ENCODE measurements around the gene NT5DC4.

- RRBS, 2 experiments: no CpG with 5 or more reads among the region's 6 CpGs
CAGE:
- cytosol, long polyA minus RNA: no peak
- cytosol, long polyA plus RNA: no peak
- long polyA plus RNA: no peak
- nucleus, long polyA minus RNA: no peak
- nucleus, long polyA plus RNA: no peak
Observed at GRCh38 chr2:111954584-111955270, 56.3 kb downstream of the MERTK start.

DNA sequence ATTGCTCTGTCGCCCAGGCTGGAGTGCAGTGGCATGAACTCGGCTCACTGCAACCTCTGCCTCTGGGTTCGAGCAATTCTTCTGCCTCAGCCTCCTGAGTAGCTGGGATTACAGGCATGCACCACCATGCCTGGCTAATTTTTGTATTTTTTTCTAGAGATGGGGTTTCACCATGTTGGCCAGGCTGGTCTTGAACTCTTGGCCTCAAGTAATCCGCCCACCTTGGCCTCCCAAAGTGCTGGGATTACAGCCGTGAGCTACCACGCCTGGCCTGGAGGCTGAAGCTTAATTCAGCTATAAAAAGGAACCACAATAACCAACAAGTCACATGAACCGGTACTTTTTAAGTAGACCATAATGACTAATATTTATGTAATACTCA, 49.2 kb upstream of the TMEM87B start:
- RRBS, 2 experiments: no CpG with 5 or more reads among the region's 7 CpGs
CAGE:
- cytosol, long polyA minus RNA: no peak
- cytosol, long polyA plus RNA: no peak
- long polyA plus RNA: no peak
- nucleus, long polyA minus RNA: no peak
- nucleus, long polyA plus RNA: no peak

DNA sequence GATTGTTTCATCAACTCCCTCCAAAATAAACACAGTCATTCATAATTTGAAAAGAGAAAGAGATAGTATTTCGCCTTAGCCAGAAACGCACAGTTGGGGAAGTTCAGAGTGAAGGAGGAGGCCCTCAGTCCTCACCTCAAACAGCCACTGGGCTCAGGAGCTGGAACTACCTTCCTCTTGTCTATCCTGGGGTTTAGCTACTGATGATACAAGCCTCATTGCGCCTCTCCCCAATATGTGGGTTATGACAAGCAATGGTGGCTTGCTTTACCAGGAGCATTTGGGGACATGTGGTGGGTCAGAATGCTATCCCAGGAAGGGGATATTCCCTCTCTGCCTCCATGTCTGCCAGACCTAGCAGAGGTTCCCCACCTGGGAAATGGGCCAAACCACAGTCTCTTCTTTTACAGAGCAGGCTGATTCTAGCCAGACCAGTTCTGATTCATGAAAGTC, 22.2 kb upstream of the TMEM87B start:
- RRBS, 2 experiments: no CpG with 5 or more reads among the region's 3 CpGs
CAGE:
- cytosol, long polyA minus RNA: no peak
- cytosol, long polyA plus RNA: no peak
- long polyA plus RNA: no peak
- nucleus, long polyA minus RNA: no peak
- nucleus, long polyA plus RNA: no peak

GRCh38 chr2:112053894-112054906, 869 bp upstream of the TMEM87B start:
- RRBS, 2 experiments: 3% methylated on average over 7 of the region's 71 CpGs; no CpG with 5 or more reads in 1 of the 2 experiments
CAGE:
- cytosol, long polyA minus RNA: no peak
- cytosol, long polyA plus RNA: no peak
- long polyA plus RNA: no peak
- nucleus, long polyA minus RNA: no peak
- nucleus, long polyA plus RNA: no peak

GRCh38 chr2:112315568-112315897, 40.1 kb downstream of the ZC3H6 start:
- RRBS, 2 experiments: no CpG with 5 or more reads among the region's 3 CpGs
CAGE:
- cytosol, long polyA minus RNA: no peak
- cytosol, long polyA plus RNA: no peak
- long polyA plus RNA: no peak
- nucleus, long polyA minus RNA: no peak
- nucleus, long polyA plus RNA: no peak

DNA sequence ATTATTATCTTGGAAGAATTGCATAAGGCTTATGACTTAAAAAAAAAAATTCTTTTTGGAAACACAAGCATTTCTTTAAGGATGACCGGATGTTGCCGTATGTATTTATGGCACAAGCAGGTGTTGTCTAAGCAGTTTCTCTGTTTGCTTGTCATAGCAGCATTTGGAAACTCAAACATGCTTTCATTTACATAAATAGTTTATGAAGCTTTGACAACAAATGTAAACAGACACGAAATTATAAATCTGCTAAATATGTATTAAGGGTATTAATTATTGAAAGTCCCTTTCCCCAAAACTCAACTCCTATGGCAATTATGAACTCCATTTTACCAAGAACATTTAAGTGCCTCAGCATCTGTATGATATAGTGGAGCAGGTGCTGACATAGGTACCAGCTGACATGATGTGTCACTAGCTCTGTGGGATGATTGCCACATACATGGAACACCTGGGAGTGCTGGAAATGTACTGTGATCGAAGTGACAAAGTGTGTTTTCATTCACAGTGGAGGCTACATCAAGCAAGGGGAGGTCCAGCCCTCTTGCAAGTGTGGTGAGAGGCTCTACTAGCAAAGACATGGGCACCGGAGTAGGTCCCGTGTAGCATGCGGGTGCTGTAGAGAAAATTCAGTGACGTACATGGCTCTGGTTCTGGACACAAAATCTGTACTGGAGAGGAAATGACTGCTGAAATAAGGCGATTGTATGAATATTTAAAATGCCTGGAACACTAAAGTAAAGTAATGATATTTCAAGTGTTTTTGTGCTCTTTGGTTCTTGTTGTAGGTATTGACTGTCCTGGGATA, 10.4 kb upstream of the POLR1B start:
- RRBS, 2 experiments: no CpG with 5 or more reads among the region's 9 CpGs
CAGE:
- cytosol, long polyA minus RNA: no peak
- cytosol, long polyA plus RNA: start-site peak on the plus strand centred at position 528 of the sequence, 11 bp wide, 60 and 75 reads in 2 replicates; start-site peak on the plus strand centred at position 603 of the sequence, 28 bp wide, 78 and 135 reads in 2 replicates
- long polyA plus RNA: start-site peak on the plus strand centred at position 529 of the sequence, 9 bp wide, 52 and 64 reads in 2 replicates; start-site peak on the plus strand centred at position 628 of the sequence, 79 bp wide, 90 and 142 reads in 2 replicates
- nucleus, long polyA minus RNA: no peak
- nucleus, long polyA plus RNA: start-site peak on the plus strand centred at position 527 of the sequence, 13 bp wide, 44 and 47 reads in 2 replicates; start-site peak on the plus strand centred at position 603 of the sequence, 28 bp wide, 116 and 106 reads in 2 replicates

GRCh38 chr2:112543014-112543129, 607 bp downstream of the POLR1B start:
- RRBS, 2 experiments: no CpG with 5 or more reads among the region's 5 CpGs
CAGE:
- cytosol, long polyA minus RNA: no peak
- cytosol, long polyA plus RNA: no peak
- long polyA plus RNA: no peak
- nucleus, long polyA minus RNA: no peak
- nucleus, long polyA plus RNA: no peak

- RRBS, 2 experiments: no CpG with 5 or more reads among the region's 7 CpGs
CAGE:
- cytosol, long polyA minus RNA: no peak
- cytosol, long polyA plus RNA: no peak
- long polyA plus RNA: no peak
- nucleus, long polyA minus RNA: no peak
- nucleus, long polyA plus RNA: no peak
Observed at GRCh38 chr2:112647009-112647258, 1.2 kb downstream of the SLC20A1 start.

DNA sequence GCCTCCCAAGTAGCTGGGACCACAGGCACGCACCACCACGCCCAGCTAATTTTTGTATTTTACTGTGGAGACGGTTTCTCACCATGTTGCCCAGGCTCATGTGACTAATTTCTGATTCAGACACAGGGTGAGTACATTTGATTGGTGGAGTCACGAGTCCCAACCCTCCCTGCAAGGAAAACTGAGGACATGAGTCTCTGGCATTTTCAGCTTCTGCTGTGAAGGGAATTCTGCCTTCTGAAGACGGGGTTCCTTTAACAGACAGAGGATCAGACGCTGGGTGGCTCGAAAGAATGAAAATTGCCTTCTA, 29.7 kb upstream of the NT5DC4 start:
- RRBS, 2 experiments: no CpG with 5 or more reads among the region's 7 CpGs
CAGE:
- cytosol, long polyA minus RNA: no peak
- cytosol, long polyA plus RNA: no peak
- long polyA plus RNA: no peak
- nucleus, long polyA minus RNA: no peak
- nucleus, long polyA plus RNA: no peak

- RRBS, 2 experiments: no CpG with 5 or more reads among the region's 10 CpGs
CAGE:
- cytosol, long polyA minus RNA: no peak
- cytosol, long polyA plus RNA: no peak
- long polyA plus RNA: no peak
- nucleus, long polyA minus RNA: no peak
- nucleus, long polyA plus RNA: no peak
Observed at GRCh38 chr2:112720605-112721240, at the start of gene NT5DC4. TSS of gene NT5DC4 (plus strand) at chr2:112721020.

DNA sequence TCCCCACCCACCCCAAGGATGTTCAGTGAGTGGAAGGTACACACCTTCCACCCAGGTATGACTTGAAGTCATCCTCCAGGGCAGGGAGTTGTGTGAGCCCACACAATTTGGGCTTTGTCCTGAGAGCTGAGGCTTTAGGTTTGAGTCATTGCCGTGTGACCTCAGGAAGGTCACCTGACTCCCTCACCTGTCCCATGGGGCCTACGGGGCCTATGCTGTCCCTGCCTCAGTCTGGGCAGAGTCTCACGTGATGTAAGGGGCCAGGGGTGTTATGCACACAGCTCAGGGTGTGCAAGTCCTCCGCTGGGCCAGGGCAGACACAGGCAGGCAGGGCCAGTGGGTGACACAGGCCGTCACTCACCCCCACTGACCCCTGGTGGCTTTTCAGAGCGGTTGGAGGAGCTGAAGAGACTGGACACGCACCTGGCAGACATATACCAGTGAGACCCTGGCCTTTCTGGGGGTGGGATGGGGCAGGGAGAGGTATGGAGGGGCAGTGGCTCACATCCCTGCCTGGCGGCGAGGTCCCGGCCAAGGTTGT, 5.1 kb downstream of the NT5DC4 start:
- RRBS, 2 experiments: no CpG with 5 or more reads among the region's 10 CpGs
CAGE:
- cytosol, long polyA minus RNA: no peak
- cytosol, long polyA plus RNA: no peak
- long polyA plus RNA: no peak
- nucleus, long polyA minus RNA: no peak
- nucleus, long polyA plus RNA: start-site peak on the plus strand centred at position 290 of the sequence, 54 bp wide, 9 and 15 reads in 2 replicates

- RRBS, 2 experiments: no CpG with 5 or more reads among the region's 2 CpGs
CAGE:
- cytosol, long polyA minus RNA: no peak
- cytosol, long polyA plus RNA: no peak
- long polyA plus RNA: no peak
- nucleus, long polyA minus RNA: no peak
- nucleus, long polyA plus RNA: no peak
Observed at GRCh38 chr2:112814225-112814603, 22.4 kb downstream of the IL1B start.

- RRBS, 2 experiments: no CpG with 5 or more reads among the region's 3 CpGs
CAGE:
- cytosol, long polyA minus RNA: no peak
- cytosol, long polyA plus RNA: no peak
- long polyA plus RNA: no peak
- nucleus, long polyA minus RNA: no peak
- nucleus, long polyA plus RNA: no peak
Observed at GRCh38 chr2:113032509-113032965, 20.1 kb downstream of the IL36B start.

DNA sequence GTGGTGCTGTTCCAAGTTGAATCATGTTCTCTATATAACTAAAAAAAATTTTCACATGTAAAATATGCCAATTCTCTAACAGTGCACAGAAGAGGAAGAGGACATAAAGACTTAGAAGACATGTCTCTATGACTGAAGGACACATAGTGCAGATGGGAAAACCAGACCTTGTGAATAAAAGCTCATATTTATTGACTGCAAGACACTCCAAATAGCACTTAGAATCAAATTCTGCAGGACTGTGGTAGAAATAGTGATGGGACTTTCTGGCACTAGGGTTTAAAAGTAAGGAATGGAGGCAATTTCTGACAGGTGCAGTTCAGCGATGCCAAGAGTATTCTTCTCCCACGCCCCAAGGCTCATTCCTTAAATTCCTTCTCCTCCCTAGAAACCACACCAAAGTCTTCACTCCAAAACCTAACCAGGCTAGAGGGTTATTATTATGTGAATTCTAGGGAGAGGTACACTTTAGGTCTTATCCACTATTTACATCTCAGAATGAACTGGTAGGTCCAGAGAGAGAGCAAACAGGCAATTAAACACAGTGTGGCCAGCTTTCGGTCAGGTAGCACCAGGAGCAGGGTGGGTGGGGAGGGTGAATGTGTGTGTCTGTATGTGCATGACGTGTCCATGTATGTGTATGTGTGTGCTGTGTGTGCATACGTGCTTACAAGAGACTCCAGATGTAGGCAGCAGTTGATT, 11.3 kb downstream of the IL1F10 start:
- RRBS, 2 experiments: no CpG with 5 or more reads among the region's 5 CpGs
CAGE:
- cytosol, long polyA minus RNA: no peak
- cytosol, long polyA plus RNA: no peak
- long polyA plus RNA: no peak
- nucleus, long polyA minus RNA: no peak
- nucleus, long polyA plus RNA: no peak

DNA sequence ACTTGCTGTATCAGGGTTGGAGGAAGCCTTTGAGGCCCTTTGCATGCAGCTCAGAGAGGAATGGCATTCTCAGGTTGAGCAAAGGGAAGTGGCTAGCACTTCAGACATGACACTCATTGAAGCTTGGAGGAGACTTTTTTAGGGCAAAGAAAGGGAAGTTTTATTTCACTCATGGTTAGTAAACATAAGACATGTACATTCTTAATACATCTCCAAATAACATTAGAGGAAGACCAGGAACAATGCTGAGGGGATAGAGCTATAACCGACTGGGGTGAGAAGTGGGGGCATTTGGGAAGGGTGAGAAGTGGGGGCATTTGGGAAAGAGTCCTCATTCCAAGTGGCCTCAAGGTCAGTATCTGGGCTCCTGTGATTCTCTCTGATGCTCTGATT, 22.3 kb downstream of the IL1F10 start:
- RRBS, 2 experiments: no CpG with 5 or more reads among the region's 1 CpG
CAGE:
- cytosol, long polyA minus RNA: no peak
- cytosol, long polyA plus RNA: no peak
- long polyA plus RNA: no peak
- nucleus, long polyA minus RNA: no peak
- nucleus, long polyA plus RNA: no peak

DNA sequence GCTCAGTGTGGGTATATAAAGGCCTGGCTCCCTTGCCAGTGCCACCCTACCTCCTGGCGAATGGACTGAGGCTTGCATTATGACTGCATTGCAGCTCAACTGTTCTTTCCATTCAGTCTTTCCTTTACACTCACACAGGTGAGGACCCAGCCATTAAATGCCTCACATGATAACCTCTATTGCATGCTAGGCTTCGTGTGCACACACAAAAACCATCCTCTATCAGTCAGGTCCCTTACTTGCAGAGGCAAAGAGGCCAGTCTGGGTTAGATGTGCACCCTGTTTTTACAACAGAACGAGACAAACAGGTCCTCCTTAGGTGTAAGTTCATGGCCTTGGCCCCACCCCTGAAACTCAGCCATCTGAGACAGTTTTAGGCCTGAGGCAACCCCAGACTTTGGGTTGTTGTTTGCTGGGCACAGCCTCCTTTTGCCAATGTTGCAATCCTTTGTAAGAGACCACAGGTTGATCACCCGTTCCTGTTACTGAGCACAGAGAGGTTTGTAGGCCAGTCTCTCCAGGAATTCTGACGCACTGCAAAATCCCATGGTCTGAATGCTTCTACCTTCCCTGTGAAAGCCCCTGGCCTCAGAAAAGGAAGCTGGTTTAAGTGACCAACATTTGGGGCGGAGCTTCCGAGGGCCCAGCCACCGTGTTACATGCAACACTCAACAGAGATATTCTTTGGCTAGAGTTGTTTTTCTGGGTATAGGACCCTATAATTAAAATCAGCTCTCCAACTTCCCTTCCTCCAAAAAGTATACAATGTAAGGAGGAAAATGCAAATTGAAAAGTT, 15.6 kb upstream of the IL1RN start:
- RRBS, 2 experiments: no CpG with 5 or more reads among the region's 8 CpGs
CAGE:
- cytosol, long polyA minus RNA: no peak
- cytosol, long polyA plus RNA: no peak
- long polyA plus RNA: no peak
- nucleus, long polyA minus RNA: no peak
- nucleus, long polyA plus RNA: no peak

GRCh38 chr2:113134652-113135007, 7.2 kb downstream of the IL1RN start:
CAGE:
- cytosol, long polyA minus RNA: no peak
- cytosol, long polyA plus RNA: no peak
- long polyA plus RNA: no peak
- nucleus, long polyA minus RNA: no peak
- nucleus, long polyA plus RNA: no peak

GRCh38 chr2:113167006-113167926, 6.5 kb upstream of the PSD4 start:
- RRBS, 2 experiments: no CpG with 5 or more reads among the region's 12 CpGs
CAGE:
- cytosol, long polyA minus RNA: no peak
- cytosol, long polyA plus RNA: no peak
- long polyA plus RNA: no peak
- nucleus, long polyA minus RNA: no peak
- nucleus, long polyA plus RNA: no peak

GRCh38 chr2:113175037-113175593, 1.3 kb downstream of the PSD4 start:
- RRBS, 2 experiments: no CpG with 5 or more reads among the region's 8 CpGs
CAGE:
- cytosol, long polyA minus RNA: no peak
- cytosol, long polyA plus RNA: no peak
- long polyA plus RNA: no peak
- nucleus, long polyA minus RNA: no peak
- nucleus, long polyA plus RNA: no peak

- RRBS, 2 experiments: 52 to 64% methylated on average over 5 of the region's 16 CpGs
CAGE:
- cytosol, long polyA minus RNA: no peak
- cytosol, long polyA plus RNA: no peak
- long polyA plus RNA: no peak
- nucleus, long polyA minus RNA: no peak
- nucleus, long polyA plus RNA: no peak
Observed at GRCh38 chr2:113175653-113176933, 2.3 kb downstream of the PSD4 start.